Peritoneum (tissue), 1 donor: Measurements from ENCODE around the genes EPN1, NLRP9, ZSCAN5B, EDDM13, ZSCAN5A and ZFP28.

- PRO-cap: no peak
Measured at GRCh38 chr19:55639901-55640470, 816 bp upstream of the ZNF580 start.

DNA sequence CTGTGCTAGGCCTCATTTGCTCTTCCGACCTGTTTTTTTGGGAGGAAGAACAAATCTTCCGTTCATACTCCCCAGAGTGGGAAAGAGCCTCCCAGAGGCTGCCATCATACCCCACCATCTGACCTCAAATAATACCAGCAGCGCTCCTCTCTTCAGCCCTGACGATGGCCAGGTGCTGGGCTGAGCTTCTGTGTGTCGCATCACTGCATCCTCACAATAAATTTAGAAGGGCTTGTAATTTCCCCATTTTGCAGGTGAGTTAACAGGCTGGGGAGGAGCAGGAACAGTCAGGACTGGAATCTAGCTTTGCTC, 733 bp upstream of the CCDC106 start:
- PRO-cap: no peak

- PRO-cap: unidirectional peak, plus-strand start at chr19:55675284
Measured at GRCh38 chr19:55674922-55675816, at the start of gene EPN1. Gene EPN1, plus strand, starts transcription at chr19:55675226.

DNA sequence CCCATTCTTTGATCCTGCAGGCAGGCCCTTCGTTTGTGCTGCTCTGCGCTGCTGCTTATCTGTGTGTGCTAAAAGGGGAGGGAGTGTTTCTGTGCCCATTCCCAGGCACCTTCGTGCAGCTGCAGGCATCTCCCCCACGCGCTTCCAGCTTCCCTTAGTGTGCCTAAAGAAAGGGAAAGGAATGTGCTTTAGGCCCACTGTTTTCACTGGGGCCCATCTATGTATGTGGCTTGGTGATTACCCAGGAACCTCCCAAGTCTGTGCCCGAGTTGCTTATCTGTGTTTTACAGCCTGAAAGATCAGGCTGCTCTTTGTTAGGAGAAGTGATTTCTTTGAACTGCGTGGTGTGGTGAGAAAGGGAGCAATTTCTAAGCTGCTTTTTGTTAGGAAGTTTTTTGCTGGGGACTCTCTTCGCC, 27.2 kb downstream of the EPN1 start:
- PRO-cap: no peak

GRCh38 chr19:55738225-55738714, at the start of gene NLRP9:
Gene NLRP9, minus strand, starts transcription at chr19:55738402.
- PRO-cap: no peak

- PRO-cap: no peak
Measured at GRCh38 chr19:56118519-56119399, 2.3 kb downstream of the ZNF787 start.

- PRO-cap: no peak
Measured at GRCh38 chr19:56119400-56120053, 1.6 kb downstream of the ZNF787 start.

GRCh38 chr19:56140146-56140948, 740 bp upstream of the ZNF444 start:
- PRO-cap: no peak

DNA sequence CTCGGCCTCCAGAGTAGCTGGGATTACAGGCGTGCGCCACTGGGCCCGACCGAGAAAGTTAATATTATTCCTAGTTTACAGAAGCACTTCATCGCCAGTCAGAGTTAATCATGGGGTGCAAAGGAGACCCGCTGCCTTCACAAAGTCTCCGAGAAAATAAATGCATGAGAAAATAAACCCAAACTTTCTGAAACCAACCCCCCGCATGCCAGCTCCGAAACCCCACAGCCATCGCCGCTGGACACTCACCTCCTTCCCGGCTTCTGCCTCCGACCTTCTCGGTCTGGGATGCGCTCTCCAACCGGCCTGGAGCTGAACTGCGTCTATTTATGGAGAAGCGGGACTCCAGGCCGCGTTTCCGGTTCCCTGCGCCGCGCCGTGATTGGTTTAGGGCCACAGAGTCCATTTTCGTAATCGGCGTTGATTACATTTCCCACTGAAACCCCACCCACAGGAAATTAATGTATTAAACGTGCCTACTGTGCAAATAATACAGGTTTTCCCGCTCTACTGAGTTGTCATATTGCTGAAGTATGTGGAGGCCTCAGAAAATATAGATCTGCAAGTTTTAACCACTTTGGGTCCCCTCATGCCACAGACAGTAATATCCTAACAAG, at the start of gene ZSCAN5B:
ZSCAN5B (minus strand) TSS at position 299 of the 617 bp plus-strand sequence.
- PRO-cap: no peak

GRCh38 chr19:56272707-56272948, at the start of gene EDDM13:
Gene EDDM13, plus strand, starts transcription at chr19:56272748.
- PRO-cap: no peak

GRCh38 chr19:56301631-56302181, 12.9 kb downstream of the ZSCAN5A start:
- PRO-cap: no peak

DNA sequence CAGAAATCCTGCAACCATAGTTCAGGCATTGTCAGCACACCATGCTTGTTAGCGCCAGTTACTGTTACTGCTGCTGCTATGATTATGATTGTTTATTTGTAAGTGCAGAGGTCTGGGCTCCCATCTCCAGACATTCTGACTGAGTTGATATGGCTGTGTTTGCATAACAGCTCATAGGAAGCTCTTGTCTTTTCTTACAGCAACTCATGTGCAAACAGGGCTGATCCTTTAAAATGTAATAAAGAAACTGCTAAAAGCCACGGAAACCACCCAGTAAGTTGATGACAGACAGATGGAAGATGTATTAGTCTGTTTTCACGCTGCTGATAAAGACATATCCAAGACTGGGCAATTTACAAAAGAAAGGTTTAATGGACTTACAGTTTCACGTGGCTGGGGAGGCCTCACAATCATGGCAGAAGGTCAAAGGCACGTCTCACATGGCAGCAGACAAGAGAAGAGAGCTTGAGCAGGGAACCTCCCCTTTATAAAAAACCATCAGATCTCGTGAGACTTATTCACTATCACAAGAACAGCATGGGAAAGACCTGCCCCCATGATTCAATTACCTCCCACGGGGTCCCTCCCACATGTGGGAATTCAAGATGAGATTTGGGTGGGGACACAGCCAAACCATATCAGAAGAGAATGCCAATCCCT, 1.6 kb downstream of the ZSCAN5A start:
- PRO-cap: no peak

GRCh38 chr19:56314472-56315063, at the start of gene ZSCAN5A:
Gene ZSCAN5A, minus strand, starts transcription at chr19:56314839.
- PRO-cap: no peak

- PRO-cap: no peak
Measured at GRCh38 chr19:56367831-56368660, 25.3 kb downstream of the ZNF582 start.

DNA sequence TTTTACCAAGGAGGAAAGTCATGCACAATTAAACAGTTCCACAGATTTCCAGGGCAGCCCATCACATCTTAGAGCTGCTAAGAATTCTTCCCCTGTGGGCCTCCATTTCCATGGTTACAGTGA, 680 bp downstream of the ZNF667 start:
- PRO-cap: no peak

GRCh38 chr19:56538151-56539469, at the start of gene ZFP28:
Gene ZFP28, plus strand, starts transcription at chr19:56538948.
- PRO-cap: no peak

- PRO-cap: no peak
Measured at GRCh38 chr19:56795363-56795718, 45.2 kb downstream of the PEG3 start.

- PRO-cap: no peak
Measured at GRCh38 chr19:56838663-56839514, 1.6 kb downstream of the PEG3 start.

- PRO-cap: no peak
Measured at GRCh38 chr19:56952160-56952522, 111.6 kb upstream of the PEG3 start.

DNA sequence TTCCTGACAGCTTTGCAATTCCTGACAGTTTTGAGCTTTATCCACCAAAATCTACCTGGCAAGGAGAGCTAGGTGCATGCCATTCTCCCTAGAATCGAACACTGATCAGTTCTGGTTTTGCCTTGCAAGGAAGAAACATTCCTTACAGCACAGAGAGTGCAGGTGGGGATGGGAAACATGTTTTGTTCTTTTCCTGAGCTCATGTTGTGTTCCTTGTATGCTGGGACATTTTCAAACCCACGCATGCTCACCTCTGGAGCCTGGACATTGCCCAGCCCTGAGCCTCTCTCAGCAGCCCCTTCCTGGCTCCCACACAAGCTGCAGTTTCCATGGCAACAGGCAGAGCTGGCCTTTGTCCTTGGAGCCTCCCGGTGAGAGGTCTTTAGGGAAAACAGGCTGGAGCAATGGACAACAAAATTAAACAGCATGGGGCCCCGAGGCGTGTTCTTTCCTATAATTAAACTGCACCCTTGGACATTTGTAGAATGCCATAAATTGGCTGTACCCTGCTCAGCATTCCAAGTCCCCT, 133.1 kb upstream of the PEG3 start:
- PRO-cap: no peak